ENCODE measurements around the genes LCLAT1, GALNT14 and BIRC6.

GRCh38 chr2:29174929-29175635 is 59.9 kb downstream of the CLIP4 start:
- PRO-cap, result no peak
- RRBS, result no CpG with 5 or more reads among the region's 5 CpGs

DNA sequence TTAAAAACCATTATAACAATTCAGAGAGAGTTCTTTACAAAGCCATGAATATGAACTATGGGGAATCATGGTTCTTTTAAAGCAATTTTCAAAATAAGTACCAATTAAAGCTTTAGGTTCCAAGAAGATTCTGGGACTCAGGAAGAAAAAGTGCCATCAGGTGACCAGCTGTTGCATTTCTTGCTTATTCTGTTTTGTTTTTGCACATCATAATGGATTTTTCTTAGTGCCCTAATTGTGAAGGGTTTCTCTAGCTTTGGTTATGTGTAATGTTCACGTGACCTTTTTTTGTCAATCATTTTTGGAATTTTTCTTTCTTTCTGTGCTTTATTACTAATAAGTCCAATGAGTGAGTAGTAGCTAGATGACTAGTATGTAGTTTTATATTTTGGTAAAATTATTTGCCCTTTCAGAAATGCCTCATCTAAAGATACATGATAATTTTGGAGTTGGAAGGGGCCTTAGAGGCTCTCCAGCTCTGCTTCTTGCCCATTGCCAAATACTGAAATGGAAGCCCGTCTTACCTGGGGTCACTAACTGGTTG is 66.9 kb downstream of the CLIP4 start:
- PRO-cap, result no peak
- RRBS, result no CpG with 5 or more reads among the region's 2 CpGs

GRCh38 chr2:30232651-30233238 is 1.4 kb downstream of the LBH start:
- PRO-cap, result bidirectional peak, plus-strand start at chr2:30232774, minus-strand start at chr2:30232849
- RRBS, result 0% methylated on average over 9 of the region's 26 CpGs

GRCh38 chr2:30257339-30258319 is 26.3 kb downstream of the LBH start:
- PRO-cap, result no peak
- RRBS, result no CpG with 5 or more reads among the region's 15 CpGs

- PRO-cap, result no peak
- RRBS, result 60% methylated on average over 3 of the region's 16 CpGs
Measured at GRCh38 chr2:30336812-30337781, 105.8 kb downstream of the LBH start.

GRCh38 chr2:30361629-30362931 is 85.0 kb upstream of the LCLAT1 start:
- PRO-cap, result unidirectional peak, plus-strand start at chr2:30362745
- RRBS, result no CpG with 5 or more reads among the region's 16 CpGs

DNA sequence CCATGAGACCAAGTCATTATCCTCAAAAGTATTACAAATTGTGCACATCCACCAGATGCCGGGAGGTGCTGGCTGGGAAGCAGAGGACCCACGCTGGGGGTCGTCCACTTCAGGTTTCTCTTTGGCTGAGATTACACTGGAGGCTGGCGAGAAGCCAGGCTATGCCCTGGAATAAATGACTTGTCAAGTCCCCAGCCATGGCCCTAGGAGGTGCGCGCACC is 42.5 kb upstream of the LCLAT1 start:
- PRO-cap, result no peak
- RRBS, result no CpG with 5 or more reads among the region's 6 CpGs

- PRO-cap, result no peak
- RRBS, result no CpG with 5 or more reads among the region's 1 CpG
Measured at GRCh38 chr2:30436947-30437364, 10.1 kb upstream of the LCLAT1 start.

DNA sequence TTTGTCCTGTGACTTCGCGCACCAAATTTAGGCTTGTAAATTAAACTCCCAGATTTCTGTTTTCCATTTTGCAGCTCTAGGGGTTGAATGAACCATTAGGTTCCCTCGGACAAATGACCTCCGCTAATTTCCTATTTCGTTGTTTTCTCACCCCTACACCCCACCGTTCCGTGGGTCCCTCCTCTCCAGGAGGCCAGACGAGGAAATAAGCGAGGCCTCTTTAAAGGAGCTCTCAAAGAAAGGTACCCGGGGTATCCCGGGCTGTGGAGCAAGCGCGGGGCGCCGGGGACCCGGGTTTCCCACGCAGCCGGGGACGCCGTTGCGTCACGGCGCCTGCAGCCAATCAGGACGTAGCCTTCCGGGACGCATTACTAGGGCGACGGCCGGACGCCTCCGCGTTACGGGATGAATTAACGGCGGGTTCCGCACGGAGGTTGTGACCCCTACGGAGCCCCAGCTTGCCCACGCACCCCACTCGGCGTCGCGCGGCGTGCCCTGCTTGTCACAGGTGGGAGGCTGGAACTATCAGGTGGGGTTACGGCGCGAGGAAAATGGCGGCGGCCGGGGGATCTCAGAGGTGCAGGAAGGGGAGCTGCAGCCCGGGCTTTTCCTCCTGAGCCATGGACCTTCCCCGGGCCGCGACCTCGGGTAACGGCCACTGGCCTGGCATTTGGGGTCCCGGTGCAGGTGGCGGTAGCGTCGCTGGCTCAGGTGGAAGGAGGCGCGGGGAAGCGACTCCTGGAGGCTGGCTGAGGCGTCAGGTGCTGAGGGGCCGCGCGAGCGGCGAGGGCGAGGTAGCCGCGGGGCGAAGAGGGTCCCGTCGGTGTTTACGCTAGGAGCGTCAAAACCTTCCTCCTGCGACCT is at the start of gene LCLAT1:
TSS of gene LCLAT1 (plus strand) at position 371 of the 864 bp plus-strand sequence.
- PRO-cap, result bidirectional peak, plus-strand start at position 374 of the sequence, minus-strand start at position 315 of the sequence
- RRBS, result 3% methylated on average over 14 of the region's 79 CpGs

- PRO-cap, result no peak
- RRBS, result no CpG with 5 or more reads among the region's 3 CpGs
Measured at GRCh38 chr2:30514489-30515010, 67.5 kb downstream of the LCLAT1 start.

- PRO-cap, result no peak
- RRBS, result no CpG with 5 or more reads among the region's 6 CpGs
Measured at GRCh38 chr2:30611445-30612170, 164.6 kb downstream of the LCLAT1 start.

GRCh38 chr2:31137818-31139200 is at the start of gene GALNT14:
TSS of gene GALNT14 (minus strand) at chr2:31138440.
- PRO-cap, result bidirectional peak, plus-strand start at chr2:31138202, minus-strand start at chr2:31138075; unidirectional peak, minus-strand start at chr2:31138432
- RRBS, result 3% methylated on average over 36 of the region's 118 CpGs

- PRO-cap, result no peak
- RRBS, result no CpG with 5 or more reads among the region's 1 CpG
Measured at GRCh38 chr2:31707984-31708212, 127.2 kb upstream of the SRD5A2 start.

- PRO-cap, result no peak
- RRBS, result no CpG with 5 or more reads among the region's 21 CpGs
Measured at GRCh38 chr2:31905749-31906752, 104.8 kb downstream of the MEMO1 start.

DNA sequence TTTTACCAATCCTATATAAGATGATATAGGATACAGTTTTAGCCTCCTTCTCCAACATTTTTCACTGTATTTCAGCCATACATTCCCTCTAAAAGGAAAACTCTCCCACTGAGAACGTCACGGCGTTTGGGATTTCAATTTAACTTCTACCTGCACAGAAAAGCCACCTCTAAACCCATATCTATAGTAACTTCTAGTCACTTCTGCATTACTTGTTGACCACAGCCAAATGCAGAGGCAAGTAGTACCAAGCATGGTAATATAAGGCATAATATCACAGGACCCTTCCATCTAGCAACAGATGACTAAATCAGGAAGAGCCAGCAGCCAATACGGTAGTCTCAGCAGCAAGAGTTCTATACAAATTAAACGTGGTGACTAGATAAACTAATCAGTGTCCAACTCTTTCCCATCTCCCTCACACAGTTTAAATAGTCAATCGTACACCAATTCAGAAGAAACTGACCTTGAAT is 30.2 kb downstream of the MEMO1 start:
- PRO-cap, result no peak
- RRBS, result no CpG with 5 or more reads among the region's 6 CpGs

DNA sequence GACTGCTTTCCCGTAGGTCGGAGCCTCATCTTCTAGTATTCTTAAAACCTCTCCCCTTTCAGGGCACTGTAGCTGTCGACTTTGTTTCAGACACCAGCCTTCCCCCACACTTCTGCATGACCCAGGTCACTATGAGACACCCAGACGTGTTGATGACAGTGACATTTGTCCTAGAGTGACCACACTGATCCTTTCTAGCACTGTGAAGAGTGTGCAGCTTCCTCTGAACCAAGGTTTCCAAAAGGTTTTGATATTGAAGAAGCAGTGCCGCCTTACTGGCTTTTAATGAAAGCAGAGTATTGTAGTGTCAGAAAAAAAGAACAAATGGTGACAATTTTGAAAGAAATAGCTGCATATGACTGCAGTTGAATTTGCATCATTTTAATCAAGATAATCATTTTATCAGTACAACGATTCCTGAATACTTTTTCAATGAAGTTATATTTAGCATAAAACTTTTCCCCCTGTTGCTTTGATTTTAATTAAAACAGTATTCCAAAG is 1.1 kb downstream of the SPAST start:
- PRO-cap, result no peak
- RRBS, result no CpG with 5 or more reads among the region's 6 CpGs

DNA sequence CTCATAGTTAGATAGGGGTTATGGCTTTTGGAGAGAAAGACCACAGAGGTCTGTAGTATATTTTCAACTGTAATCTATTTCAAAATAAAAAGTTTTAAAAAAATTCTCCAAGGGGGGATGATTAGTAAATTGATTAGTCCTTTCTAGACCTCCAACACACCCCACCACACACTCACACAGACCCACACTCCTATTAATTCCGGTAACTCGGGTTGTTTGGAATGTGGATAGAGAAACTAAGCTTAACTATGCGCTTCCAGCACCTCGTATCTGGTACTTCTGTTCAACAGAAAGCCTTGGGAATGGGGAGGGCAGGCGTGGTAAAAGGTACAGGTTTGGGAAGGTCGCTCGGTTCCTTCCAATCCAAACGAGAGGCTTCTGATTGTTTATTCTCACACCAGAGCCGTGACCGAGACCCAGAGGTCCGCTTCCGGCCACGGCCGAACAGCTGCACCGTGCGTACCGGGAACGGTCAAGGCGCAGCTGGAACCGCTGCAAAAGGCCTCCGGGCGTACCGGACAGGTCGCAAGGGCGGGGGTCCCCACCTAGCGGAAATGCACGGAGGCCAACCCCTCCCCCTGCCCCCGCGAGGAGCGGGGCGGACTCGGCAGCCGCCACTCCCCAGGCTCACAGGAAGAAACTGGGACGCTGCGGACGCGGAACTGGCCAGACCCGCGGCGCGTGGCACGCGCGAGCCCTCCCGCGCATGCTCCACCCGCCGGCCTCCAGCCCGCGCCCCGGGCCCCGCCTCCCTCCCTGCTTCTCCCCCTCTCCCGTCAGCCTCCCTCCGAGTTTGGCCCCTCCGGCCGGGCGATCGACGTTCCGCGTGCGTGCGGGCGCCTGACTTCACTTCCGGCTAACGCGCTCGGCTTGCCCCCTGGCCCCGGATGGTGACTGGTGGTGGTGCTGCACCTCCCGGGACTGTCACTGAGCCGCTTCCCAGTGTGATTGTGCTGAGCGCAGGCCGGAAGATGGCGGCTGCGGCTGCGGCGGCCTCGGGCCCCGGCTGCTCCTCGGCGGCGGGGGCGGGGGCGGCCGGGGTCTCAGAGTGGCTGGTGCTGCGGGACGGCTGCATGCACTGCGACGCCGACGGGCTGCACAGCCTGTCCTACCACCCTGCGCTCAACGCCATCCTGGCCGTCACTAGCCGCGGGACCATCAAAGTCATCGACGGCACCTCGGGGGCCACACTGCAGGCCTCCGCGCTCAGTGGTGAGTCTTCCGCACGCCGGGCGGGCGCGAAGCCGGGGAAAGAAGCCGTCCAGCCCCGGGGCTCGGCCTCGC is at the start of gene BIRC6:
TSS of gene BIRC6 (plus strand) at position 749 of the 1,284 bp plus-strand sequence.
- PRO-cap, result bidirectional peak, plus-strand start at position 878 of the sequence, minus-strand start at position 642 of the sequence
- RRBS, result 3% methylated on average over 31 of the region's 112 CpGs

DNA sequence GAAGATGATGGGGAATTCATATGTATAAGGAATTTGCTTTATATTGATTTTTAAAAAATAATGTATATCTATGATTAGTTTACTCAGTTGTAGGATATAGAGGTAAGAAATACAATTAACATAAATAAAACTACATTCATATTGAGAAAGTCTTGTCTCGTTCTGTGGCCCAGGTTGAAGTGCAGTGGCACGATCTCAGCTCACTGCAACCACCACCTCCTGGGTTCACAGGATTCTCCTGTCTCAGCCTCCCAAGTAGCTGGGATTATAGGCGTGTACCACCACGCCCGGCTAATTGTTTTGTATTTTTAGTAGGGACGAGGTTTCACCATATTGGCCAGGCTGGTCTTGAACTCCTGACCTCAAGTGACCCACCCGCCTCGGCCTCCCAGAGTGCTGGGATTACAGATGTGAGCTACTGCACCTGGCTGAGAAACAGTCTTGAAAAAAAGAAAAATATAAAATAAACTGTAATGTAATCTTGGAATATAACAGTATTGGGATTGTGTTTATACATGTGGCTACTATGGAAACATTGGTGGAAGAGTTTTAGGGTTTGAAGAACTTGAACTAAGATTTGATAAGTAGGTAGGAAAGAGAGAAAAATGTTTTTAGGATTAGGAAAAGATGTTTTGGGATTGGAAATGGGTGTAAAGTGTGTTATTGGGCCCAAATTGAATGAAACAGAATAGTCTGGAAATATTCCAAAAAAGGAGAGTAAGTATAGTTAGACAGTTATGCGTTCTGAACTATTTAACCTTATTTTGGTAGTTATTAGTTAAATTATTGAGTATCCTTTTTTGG is 115.3 kb downstream of the BIRC6 start:
- PRO-cap, result no peak
- RRBS, result no CpG with 5 or more reads among the region's 9 CpGs

DNA sequence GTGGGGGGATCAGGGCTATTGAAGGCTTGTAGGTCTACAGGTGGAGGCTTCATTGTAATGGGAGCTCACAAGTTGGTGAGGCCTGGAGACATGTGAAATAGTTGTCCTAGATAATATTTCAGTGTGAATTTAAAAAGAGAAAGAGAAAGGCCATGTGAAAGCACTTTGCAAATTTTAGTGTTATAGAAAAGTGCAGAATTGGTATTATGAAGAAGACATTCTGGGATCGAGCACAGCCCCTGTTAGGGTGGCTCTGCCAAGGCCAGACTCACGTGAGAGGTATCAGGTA is 22.2 kb upstream of the LTBP1 start:
- PRO-cap, result no peak
- RRBS, result no CpG with 5 or more reads among the region's 2 CpGs

DNA sequence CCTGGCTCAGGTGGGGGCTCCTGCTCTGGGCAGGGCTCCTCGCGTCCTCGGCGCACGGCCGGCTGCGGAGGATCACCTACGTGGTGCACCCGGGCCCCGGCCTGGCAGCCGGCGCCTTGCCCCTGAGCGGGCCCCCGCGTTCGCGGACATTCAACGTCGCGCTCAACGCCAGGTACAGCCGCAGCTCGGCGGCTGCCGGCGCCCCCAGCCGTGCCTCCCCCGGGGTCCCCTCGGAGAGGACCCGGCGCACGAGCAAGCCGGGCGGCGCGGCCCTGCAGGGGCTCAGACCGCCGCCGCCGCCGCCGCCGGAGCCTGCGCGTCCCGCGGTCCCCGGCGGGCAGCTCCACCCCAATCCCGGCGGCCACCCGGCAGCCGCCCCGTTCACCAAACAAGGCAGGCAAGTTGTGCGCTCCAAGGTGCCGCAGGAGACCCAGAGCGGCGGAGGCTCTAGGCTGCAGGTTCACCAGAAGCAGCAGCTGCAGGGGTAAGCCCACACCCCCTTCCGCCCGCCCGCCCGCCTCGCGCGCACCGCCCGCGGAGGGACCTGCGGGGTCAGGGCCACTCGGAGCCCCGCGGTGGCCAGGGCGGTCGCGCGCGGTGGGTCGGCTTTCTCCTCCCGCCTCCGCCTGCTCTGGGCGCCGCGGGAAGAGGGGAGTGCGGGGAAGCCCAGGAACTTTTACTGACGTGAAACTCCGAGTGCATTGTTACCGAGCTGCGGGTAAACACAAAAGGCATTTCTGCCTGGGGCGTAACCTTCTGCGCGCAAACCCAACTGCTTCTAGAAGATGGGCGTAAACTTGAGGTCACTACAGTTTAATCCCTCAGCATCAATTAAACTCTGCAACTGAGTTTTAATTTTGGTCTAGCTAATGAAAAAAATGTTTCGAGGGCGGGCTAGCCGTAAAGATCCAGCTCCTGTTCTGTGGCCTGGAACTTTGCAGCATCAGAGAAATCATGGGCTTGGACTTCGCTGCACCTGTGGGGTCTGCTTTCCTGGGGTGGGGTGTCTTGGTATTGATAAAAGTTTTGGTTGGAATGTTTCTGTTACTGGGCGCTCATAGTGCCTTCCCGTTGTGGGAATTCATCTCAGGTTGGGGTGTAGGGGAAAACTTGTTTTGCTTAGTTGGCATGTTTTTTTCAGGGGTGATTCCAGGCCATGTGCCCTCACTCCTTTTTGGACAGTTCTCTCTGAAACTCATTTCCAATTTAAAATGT is 989 bp downstream of the LTBP1 start:
- PRO-cap, result no peak
- RRBS, result under 1% methylated on average over 29 of the region's 98 CpGs